ENCODE measurements around a stretch of chr12.

- RAMPAGE, long total RNA = no peak
- RRBS = no CpG with 5 or more reads among the region's 9 CpGs
These were observed 64.6 kb downstream of the RFLNA start for GRCh38 chr12:124359459-124359895.

DNA sequence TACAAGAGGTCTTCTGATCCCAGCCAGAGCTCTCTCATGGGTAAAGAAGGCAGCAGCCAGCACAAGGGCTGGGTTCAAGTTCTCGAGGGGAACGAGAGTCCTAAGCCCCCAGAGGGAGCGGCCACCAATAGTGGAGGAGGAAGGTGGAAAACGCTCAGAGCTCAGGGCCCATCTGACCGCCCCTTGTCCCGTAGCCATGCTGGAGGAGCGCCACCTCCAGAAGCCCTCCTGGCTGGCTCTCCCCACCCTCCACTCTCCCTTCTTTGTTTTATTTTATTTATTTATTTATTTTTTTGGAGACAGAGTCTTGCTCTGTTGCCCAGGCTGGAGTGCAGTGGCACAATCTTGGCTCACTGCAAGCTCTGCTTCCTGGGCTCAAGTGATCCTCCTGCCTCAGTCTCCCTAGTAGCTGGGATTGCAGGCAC, 72.5 kb downstream of the RFLNA start:
- RAMPAGE, long total RNA = no peak
- RRBS = no CpG with 5 or more reads among the region's 7 CpGs

DNA sequence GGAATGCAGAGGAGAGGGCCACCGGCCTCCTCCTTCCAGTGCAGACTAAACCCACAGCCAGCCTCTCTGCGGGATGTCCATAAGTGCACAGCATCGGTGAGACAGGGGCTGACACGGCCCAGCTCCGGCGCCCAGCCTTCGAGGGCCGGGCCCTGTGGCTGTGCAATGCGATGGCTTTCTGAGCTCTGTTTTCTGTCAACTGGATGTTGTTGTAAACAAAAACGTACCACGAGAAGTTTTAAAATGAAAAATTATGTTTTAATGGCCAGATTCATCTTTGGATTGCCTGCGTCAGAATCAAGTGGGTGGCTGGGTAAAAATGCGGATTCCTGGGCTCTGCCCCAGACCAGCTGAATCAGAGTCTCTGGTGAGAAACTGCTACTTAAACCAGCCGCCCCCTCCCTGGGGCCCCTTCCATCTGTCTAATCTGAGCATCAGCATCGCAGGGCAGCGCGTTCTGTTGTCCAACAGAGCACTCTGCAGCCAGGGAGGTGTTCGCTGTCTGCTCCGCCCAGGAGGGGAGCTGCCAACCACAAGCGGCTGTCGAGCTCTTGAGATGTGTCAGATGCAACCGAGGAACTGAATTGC, 133.3 kb downstream of the RFLNA start:
- RAMPAGE, long total RNA = no peak
- RRBS = 100% methylated on average over 3 of the region's 22 CpGs

GRCh38 chr12:124465926-124466841, 101.2 kb downstream of the NCOR2 start:
- RAMPAGE, long total RNA = no peak
- RRBS = 75% methylated on average over 6 of the region's 36 CpGs

DNA sequence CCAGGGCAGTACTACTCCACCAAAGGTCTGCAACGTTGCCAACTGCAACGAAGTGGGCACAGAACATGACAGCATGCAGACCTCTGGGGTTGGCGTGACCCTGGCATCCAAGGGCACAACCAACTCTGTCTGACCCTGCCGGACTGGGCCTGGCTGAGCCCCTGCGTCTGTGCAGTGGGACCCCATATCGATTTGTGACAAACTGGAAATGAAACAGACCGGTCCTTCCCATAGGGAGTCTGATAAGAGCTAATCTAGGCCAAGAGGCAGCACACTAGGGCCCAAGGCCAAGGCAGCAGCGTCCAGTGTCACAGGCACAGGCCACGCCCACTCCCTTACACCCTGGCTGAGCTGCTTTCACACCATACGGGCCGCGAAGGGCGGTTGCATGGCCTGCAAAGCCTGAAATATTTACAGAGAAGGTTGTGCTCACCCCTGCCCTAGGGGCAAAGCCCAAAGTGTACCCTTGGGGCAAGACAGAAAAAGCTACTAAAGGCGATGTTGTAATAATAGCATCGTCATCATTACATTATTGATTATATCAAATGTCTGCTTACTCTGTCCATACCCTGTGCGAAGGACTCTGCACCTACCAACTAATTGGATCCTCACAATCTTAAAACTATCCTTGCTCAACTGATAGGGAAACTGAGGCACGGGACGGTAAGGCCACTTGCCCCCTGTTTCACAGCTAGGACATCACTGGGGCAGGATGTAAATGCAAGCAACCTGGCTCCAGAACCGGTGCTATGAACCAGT, 76.5 kb downstream of the NCOR2 start:
- RAMPAGE, long total RNA = no peak
- RRBS = 94% methylated on average over 4 of the region's 19 CpGs

- RAMPAGE, long total RNA = no peak
- RRBS = 84% methylated on average over 6 of the region's 19 CpGs
These were observed 71.8 kb downstream of the NCOR2 start for GRCh38 chr12:124495467-124496103.

- RAMPAGE, long total RNA = no peak
- RRBS = 85% methylated on average over 3 of the region's 18 CpGs
These were observed 51.5 kb downstream of the NCOR2 start for GRCh38 chr12:124515834-124516406.

GRCh38 chr12:124527933-124528505, 39.4 kb downstream of the NCOR2 start:
- RAMPAGE, long total RNA = no peak
- RRBS = no CpG with 5 or more reads among the region's 17 CpGs

DNA sequence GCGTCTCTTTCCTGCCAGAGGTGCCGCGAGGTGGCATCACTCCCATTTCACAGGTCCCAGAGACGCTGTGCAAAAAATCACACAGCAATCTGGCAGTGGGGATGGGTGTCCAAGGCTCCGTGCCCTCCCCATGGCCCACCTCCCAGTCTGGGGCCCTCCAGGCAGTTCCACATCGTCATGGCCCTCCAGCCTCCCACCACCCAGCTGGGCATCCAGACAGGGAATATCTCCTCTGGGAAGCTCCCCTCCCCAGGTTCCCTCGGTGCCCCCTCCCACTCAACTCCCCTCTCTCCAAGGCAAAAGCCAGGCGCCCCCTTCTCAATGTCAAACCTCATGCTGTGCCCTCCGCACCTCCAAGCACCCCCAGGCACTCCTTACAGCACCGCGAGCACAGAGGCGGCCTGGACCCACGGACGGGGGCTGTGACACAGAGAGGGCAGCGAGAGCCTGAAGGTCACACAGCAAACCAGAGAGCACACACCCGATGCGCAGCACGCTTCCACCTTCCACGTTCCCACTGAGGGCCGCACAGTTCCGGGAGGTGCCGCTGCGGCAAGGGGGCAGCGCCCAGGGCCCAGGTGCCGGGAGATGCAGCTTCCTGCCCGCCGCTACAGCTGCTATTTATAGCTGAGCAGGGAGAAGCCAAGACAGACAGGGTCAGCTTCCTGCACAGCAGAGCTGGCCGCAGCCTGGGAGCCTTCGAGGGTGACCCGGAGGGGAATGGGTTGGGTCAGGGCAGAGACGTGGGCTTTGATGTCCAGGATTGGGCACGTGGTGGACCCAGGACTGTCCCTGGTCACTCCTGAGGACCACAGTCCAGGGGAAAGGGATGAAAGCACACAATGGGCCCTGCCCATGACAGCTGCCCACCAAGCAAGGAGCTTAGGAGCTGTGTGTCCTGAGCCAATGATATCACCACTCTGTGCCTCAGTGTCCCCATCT, 12.9 kb downstream of the NCOR2 start:
- RAMPAGE, long total RNA = no peak
- RRBS = 27% methylated on average over 5 of the region's 32 CpGs

- RAMPAGE, long total RNA = no peak
- RRBS = no CpG with 5 or more reads among the region's 7 CpGs
These were observed 715 bp downstream of the NCOR2 start for GRCh38 chr12:124566848-124566946.

DNA sequence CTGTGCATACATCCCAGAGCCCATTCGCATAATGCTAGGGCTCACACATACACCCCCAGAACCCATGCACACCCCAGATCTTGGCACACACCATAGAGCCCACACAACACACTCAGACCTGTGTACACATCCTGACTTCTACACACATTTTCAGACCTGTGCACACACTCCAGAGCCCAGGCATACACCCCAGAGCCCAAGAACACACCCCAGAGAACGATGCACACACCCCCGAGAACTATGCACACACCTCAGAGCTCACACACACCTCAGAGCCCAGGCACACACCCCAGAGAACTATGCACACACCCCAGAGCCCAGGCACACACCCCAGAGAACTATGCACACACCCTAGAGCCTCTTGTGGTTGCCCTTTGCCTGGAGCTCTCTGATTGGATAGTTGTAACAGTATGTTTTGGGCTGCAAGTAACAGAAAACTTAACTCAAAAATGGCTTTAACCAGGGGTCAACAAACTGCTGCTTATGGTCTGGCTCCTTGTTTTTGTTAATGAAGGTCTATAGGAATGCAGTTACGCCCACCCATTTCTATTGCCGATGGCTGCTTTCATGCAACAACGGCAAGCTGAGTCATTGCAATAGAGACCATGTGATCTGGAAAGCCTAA, 65.9 kb upstream of the NCOR2 start:
- RAMPAGE, long total RNA = no peak
- RRBS = no CpG with 5 or more reads among the region's 6 CpGs

DNA sequence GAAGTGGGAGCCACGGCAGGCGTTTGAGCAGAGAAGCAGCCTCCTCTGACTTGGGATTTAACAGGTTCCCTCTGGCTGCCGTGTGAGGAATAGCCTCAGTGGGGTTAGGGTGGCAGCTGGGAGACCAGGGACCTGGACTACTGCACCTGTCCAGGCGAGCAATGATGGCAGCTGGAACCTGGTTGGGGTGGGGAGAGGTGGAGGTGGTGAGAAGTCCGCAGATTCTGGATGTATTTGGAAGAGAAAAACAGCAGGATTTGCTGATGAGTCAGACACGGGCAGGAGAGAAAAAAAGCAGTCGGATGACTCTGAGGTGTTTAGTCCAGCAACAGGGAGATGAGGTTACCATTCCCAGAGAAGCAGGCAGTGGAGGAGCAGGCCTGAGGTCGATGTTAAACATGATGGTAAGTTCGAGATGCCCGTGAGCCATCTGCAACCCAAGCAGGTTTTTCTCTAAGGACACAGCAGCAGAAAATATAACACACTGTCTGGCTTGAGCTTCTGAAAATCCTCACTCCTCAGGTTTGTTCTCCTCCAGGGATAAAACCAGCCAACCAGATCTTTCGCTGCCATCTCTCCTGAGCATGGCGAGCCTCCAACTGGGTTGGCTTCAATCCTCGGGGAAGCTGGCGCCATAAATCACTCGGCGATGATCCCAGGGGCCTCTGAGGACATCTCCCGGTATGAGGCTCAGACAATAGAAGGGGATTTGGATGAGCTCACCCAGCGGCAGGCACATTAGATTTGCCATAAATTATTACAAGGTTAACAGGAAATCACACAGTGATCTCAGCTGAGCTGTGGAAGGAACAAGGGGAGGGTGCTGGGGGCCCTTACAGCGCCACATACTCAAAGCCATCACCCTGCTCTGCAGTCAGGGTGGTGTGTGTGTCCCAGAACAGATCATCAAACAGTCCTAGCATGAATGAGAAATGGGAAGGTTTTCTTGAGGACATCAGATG, 143.2 kb downstream of the SCARB1 start:
- RAMPAGE, long total RNA = no peak
- RRBS = no CpG with 5 or more reads among the region's 19 CpGs

DNA sequence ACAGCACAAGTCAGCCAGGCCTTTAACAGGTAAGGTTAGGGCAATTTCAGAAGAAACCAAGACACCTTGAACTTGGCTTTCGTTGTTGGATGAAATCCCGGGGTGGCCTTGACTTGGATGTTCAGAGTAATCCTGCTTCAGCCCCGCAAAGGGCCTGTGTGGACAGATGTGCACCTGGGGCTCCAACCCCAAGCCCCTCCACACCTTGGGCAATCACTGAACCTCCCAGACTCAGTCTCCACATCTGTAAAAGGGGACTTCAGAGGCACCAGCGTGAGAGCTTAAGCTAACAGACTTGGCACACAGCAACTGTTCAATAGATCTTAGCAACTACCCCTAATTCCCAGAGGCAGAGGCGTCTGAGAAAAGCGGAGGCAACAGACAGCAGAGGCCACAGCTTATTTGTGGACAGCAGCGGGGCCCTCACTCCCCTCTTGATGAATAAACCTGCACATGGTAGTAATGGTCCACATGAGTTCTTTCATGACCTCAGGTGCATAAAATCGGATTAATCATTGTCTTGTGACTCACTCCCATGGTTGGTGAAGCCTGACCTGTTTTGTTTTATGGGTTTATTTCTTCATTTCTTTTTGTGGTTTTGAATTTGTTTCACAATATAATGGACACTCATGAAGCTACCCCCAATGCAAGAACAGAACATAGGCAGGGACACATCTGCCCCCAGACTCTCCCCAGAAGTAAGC, 116.4 kb downstream of the SCARB1 start:
- RAMPAGE, long total RNA = no peak
- RRBS = no CpG with 5 or more reads among the region's 8 CpGs

DNA sequence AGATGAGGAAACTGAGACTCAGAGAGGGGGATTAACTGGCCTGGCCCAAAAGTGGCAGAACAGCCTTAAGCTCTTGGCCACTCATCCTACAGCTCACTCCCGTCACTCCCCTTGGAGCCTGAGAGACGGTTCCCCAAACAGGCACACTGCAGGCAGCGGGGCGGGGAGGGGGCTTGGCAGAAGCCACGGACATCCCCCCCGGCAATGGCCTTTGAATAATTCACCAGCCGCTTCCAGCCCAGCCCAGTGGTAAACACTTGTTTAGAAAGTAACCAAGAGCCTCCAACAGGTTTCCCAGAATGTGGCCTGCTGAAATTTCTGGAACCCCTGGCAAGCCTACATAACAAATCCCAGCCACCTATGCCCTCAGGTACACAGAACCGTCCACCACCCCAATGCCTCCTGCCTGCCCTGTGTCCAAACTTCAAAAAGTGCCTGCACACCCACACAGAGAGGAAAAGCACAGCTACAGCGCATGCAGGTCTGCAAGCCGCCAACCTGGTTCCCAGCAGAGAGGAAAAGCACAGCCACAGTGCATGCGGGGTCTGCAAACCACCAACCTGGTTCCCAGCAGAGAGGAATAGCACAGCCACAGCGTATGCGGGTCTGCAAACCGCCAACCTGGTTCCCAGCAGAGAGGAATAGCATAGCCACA, 113.7 kb downstream of the SCARB1 start:
- RAMPAGE, long total RNA = no peak
- RRBS = no CpG with 5 or more reads among the region's 14 CpGs

DNA sequence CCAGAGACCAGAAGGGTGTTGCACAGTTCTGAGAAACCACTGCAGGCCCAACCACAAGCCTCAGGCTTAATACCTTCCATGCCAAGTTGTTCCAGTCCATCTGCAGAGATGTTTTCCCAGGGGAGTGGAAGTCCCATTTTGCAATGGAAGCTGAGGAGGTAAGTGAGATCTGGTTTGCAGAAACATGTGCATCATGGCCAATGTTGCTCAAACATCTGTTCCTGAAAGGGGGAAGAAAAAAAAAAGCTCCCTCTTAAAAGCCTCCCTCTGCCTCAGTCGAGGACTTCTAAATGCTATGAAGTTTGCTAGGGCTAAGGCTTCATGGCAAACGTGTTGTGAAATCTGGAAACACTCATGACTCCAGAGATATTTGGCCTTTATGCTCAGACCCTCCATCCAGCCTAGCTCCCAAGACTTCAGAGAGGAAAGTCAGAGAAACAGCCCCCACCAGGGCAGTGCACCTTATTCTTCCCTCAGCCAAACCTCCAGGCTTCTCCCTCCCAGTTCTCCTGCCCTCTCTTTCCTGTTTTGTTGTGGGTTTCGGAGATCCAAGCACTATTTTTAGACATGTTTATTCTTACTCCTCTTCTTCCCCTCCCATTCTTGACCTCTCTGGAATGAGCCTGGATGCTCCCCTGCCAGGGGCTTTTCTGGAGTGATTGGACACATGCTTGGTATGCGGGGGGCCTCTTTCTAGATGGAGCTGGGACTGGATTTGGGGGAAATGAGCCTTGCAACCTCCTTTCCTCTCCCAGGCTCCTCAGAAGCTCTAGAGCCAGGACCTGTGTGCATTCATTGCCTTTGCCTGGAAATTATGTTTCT, 98.4 kb downstream of the SCARB1 start:
- RAMPAGE, long total RNA = no peak
- RRBS = no CpG with 5 or more reads among the region's 4 CpGs

DNA sequence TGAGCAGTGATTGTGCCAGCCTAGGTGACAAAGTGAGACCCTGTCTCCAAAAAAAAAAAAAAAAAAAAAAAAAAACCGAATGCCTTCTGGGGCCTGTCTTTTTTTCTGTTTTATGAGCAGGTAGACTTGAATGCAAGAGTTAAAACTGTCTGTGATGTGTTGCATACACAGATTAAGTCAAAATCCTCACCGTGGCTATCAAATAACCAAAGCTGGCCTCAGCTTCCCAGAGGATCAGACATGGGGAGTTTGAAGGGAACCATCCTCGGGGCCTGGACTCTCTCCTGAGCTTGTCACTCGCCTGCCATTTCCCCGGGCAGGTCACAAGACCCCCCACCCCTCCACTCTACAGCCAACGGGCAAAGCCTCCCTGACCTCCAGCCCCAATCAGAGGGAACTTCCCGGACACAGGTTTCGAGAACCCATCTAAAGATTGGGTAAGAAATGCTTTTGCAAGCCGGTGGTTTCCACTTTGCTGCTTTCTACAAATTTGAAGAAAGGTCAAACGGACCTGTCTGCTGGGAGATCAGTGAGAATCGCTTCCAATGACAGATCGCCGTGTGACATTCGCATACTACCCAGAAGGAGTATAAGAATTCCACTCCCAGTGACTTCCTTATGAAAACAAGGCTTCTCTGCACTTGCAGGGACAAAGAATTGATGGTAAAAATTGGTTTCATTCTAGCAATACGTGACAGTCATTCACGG, 89.7 kb downstream of the SCARB1 start:
- RAMPAGE, long total RNA = no peak
- RRBS = 67% methylated on average over 3 of the region's 16 CpGs

- RAMPAGE, long total RNA = no peak
- RRBS = no CpG with 5 or more reads among the region's 14 CpGs
These were observed 36.1 kb downstream of the SCARB1 start for GRCh38 chr12:124827451-124828115.

DNA sequence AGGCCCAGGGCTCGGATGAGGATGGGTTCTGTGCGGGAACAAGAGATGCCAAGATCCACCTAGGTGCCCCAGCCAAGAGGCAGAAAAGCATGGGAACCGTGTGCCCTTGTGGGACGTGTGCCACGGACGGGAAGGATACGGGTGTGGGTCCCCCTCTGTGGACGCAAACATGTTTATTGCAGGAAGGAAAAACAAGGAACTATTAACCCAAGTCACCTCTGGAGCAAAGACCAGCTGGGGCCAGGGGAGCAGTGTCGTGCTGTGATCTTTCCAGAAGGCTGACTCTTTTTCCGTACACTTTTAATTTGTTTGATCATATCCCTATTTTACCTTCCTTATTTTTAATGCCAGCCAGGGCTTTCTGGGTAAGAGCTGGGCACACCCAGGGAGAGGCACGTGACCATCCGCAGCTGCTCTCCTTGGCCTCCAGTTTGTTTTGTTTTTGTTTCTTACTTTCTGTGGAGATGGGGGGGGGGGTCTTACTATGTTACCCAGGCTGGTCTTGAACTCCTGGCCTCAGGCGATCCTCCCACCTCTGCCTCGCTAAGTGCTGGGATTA, 20.8 kb downstream of the SCARB1 start:
- RAMPAGE, long total RNA = no peak
- RRBS = no CpG with 5 or more reads among the region's 14 CpGs

GRCh38 chr12:125101082-125101511, 35.9 kb downstream of the AACS start:
- RAMPAGE, long total RNA = no peak
- RRBS = no CpG with 5 or more reads among the region's 4 CpGs

DNA sequence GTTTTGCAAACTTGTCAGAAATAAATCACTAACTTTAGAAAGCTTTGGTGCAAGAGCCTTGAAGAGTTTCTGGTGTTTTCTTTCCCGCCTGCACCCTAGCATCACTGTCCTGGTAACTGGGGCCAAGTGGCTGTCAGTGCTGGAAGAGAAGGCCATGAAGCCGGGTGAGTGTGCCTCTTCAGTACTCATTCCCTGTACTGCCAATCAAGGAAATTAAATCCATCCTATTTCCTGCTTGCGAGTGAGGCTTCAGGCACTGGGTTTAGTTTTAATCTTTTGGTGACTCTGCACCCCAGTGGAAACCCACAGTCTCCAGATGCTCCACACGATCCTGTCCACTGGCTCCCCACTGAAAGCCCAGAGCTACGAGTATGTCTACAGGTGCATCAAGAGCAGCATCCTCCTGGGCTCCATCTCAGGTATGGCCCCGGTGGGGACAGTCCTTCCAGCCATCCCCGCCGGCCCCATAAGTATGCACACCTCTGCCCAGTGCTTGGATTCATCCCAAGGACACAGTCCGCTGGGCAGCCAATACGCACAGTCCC, 59.4 kb downstream of the AACS start:
- RAMPAGE, long total RNA = no peak
- RRBS = no CpG with 5 or more reads among the region's 10 CpGs